ENCODE results near the genes HARS2 and PCDHA11.

DNA sequence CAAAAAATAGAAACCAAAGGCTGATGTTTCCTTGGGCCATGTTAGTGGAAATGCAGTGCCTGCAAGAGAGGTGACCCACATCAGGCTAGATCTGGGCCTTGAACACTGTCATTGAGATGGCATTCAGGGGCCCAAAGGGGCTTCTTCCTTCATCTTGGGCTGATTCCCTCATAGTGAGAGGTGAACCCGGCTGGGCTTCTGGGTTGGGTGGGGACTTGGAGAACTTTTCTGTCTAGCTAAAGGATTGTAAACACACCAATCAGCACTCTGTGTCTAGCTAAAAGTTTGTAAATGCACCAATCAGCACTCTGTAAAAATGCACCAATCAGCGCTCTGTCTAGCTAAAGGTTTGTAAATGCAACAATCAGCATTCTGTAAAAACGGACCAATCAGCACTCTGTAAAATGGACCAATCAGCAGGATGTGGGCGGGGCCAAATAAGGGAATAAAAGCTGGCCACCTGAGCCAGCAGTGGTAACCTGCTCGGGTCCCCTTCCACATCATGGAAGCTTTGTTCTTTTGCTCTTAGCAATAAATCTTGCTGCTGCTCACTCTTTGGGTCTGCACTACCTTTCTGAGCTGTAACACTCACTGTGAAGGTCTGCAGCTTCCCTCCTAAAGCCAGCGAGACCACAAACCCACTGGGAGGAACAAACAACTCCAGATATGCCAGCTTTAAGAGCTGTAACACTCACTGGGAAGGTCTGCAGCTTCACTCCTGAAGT, 20.4 kb upstream of the STING1 start:
- PRO-cap = no peak
- RRBS, 2 experiments = no CpG with 5 or more reads among the region's 6 CpGs

- PRO-cap = no peak
- RRBS, 2 experiments = no CpG with 5 or more reads among the region's 13 CpGs
Measured at GRCh38 chr5:139570273-139570743, 9.2 kb downstream of the UBE2D2 start.

GRCh38 chr5:139633200-139634451, 14.5 kb upstream of the CXXC5 start:
- PRO-cap = no peak
- RRBS, 2 experiments = no CpG with 5 or more reads among the region's 10 CpGs

- PRO-cap = no peak
- RRBS, 2 experiments = 58 to 76% methylated on average over 4 to 6 of the region's 16 CpGs
Measured at GRCh38 chr5:139665500-139666549, 17.7 kb downstream of the CXXC5 start.

GRCh38 chr5:139667619-139668662, 19.8 kb downstream of the CXXC5 start:
- PRO-cap = no peak
- RRBS, 2 experiments = 2% methylated on average over 11 of the region's 53 CpGs

DNA sequence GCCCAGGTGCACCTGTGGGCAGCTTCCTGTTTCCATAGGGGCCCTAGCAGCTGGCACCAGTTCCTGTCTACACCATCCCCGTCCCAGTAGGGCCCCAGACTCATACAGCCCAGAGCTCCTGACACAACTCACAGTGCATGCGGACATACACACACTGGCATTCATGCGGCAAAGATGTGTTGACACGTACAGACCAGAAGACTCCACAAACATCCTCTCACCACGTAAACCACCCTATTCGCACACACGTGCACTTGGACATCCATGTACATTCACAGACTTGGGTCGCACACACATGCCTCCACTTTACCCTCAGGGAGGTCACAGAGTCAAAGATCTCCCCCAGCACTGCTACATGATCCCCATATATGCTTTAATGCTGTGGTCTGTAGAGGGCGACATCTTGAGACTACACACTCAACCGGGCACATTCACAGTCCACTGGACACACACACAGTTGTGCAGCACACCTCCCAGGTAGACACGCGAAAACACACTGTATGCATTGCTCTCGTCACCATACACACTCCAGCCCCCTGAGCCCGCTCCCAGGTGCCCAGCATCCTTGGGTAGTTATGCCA, 22.4 kb downstream of the CXXC5 start:
- PRO-cap = no peak
- RRBS, 2 experiments = no CpG with 5 or more reads among the region's 14 CpGs

GRCh38 chr5:139678555-139679515, 30.7 kb downstream of the CXXC5 start:
- PRO-cap = no peak
- RRBS, 2 experiments = 77% methylated on average over 5 of the region's 19 CpGs; no CpG with 5 or more reads in 1 of the 2 experiments

DNA sequence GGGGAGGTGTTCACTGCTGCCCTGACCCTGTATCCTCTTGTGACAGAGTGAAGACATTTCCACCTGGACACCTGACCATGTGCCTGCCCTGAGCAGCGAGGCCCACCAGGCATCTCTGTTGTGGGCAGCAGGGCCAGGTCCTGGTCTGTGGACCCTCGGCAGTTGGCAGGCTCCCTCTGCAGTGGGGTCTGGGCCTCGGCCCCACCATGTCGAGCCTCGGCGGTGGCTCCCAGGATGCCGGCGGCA, 32.1 kb downstream of the CXXC5 start:
- PRO-cap = no peak
- RRBS, 2 experiments = no CpG with 5 or more reads among the region's 8 CpGs

DNA sequence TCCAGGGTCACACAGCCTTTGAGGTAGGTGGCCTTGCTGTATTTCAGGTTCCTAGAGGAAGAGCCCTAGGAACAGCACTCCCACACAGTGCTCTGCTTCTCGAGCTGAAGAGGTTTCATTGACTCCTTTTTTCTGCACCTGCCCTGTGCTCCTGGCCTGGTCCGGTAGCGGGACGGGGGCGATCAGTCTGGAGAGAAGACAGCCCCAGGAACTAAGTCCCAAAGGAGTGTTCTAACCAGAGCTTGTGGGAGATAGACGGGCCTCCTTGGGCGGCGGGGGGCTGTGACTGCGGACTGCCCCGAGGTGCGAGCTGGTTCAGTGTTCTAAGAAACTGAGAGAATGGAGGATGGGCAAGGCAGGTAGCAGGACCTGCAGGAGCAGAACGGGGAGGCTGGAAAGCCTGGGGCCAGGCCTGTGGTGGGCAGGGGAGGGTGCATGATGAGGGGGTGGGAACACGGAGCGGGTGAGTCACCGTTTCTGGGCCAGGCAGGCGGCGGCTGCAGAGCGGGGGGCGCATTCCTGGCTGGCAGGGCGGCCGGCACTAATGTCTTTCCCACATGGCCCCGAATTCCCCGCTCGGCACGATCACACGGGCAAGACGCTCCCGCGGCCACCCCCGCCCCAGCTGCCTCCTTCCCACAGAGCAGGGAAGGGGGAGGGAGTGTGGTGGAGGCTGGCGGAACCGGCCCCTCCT, 48.5 kb downstream of the CXXC5 start:
- PRO-cap = no peak
- RRBS, 2 experiments = no CpG with 5 or more reads among the region's 32 CpGs

GRCh38 chr5:139787300-139788580, 7.9 kb upstream of the PSD2 start:
- PRO-cap = no peak
- RRBS, 2 experiments = 7% methylated on average over 4 of the region's 76 CpGs; no CpG with 5 or more reads in 1 of the 2 experiments

DNA sequence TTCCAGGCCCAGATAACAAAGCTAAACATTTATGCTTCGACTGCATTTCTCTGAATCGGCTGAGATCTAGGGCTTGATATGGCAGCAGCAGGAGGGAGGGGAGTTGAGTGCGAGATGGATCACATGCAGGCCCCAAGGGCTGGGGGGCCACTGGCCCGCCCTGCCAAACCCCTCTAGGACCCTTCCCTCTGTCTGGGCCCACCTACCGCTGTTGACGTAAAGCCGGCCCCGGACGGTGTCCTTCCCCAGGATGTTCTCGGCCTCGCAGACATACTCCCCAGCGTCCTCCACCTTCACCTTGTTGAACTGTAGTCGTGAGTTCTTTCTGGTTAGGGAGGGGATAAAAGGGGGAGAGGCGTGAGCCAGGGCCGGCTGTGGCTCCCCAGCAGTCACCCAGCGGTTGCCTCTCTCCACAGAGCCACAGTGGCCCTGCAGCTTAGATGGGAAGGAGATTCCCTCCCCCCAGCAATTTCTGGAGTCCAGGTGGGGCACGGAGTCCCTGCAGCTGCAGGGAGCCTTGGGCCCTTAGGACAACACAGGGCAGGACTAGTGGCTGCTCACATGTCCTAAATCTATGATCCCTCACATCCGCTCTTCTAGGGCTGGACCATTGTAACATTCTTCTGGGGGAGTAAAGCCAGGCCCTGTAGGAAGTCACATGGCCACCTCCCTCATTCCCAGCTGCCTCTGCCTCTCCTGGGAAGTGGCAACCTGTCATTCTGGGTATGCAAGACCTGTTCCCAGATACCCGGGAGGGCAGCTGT, 85.2 kb downstream of the PSD2 start:
- PRO-cap = no peak
- RRBS, 2 experiments = 82% methylated on average over 2 of the region's 19 CpGs; no CpG with 5 or more reads in 1 of the 2 experiments

- PRO-cap = no peak
- RRBS, 2 experiments = no CpG with 5 or more reads among the region's 7 CpGs
Measured at GRCh38 chr5:139985535-139986235, 57.4 kb downstream of the NRG2 start.

GRCh38 chr5:140108379-140108899, 5.5 kb upstream of the PURA start:
- PRO-cap = no peak
- RRBS, 2 experiments = no CpG with 5 or more reads among the region's 22 CpGs

GRCh38 chr5:140174412-140174845, 559 bp upstream of the CYSTM1 start:
- PRO-cap = no peak
- RRBS, 2 experiments = no CpG with 5 or more reads among the region's 8 CpGs

DNA sequence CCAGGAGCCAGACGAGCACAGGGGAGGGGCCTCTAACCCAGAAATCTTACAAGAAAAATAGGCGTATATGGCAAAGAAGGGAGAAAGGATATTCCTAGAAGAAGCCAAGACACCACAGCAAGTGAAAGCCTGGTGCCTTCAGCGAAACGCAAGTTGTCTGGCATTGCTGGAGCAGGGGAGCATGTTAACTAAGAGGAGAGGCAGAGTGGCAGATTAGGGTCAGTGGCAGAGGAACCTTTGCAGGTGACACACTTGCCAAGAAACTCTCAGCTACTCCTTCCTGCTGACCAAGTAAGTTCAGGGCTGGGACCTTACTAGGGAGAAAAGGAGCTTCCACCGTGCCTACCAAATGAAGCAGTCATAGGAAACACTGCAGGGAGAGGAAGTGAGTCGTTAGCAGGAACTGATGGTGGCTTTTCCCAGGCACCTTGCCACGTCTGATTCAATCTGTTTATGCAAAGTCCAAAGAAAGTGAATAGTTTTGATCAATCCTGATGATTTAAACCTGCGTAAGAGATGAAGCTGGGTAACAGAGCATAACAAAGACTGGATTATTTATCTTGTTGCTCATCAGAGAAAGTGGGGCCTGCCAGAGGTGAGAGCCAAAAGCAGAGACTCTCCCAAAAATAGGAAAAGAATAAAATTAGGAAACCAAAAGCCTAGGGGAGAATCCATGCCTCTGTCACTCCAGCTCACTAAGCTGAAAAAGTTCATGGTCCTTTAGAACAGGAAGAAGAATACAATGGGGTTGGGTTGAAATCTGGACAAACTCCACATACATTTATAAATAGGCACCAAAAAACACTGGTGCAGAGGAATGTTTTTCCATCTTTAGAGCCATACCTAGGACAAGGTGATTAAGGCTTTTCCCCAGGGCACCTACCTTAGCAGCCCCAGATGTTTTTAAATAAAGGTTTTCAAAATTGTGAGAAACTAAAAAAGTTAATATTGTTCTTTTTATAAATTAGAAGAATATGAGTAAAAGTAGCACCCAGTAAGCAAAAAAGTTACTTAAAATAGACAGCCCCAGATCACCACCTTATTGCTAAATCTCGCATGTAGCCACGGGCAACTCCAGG, 9.3 kb upstream of the PFDN1 start:
- PRO-cap = no peak
- RRBS, 2 experiments = no CpG with 5 or more reads among the region's 10 CpGs

DNA sequence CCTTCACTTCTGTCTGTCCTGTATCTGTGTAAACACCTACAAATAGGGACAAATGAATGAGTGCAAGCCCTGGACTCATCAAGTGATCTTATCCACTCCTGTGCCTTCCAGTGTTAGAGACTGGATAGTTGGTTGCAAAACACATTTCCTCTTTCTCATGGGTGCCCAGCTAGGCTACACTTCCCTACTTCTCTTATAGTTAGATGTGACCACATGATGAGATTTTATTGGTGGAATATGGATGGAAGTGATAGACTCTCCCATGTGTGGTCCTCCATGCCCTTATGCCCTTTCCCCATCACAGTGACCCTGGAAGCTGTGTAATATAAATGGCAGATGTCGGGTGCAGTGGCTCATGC, 17.0 kb upstream of the PFDN1 start:
- PRO-cap = no peak
- RRBS, 2 experiments = no CpG with 5 or more reads among the region's 1 CpG

- PRO-cap = no peak
- RRBS, 2 experiments = no CpG with 5 or more reads among the region's 6 CpGs
Measured at GRCh38 chr5:140556384-140556924, 819 bp downstream of the SRA1 start.

DNA sequence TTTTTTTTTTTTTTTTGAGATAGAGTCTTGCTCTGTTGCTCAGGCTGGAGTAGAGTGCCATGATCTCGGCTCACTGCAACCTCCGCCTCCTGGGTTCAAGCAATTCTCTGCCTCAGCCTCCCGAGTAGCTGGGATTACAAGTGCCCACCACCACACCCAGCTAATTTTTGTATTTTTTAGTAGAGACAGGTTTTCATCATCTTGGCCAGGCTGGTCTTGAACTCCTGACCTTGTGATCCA, 737 bp upstream of the CD14 start:
- PRO-cap = no peak
- RRBS, 2 experiments = no CpG with 5 or more reads among the region's 3 CpGs

DNA sequence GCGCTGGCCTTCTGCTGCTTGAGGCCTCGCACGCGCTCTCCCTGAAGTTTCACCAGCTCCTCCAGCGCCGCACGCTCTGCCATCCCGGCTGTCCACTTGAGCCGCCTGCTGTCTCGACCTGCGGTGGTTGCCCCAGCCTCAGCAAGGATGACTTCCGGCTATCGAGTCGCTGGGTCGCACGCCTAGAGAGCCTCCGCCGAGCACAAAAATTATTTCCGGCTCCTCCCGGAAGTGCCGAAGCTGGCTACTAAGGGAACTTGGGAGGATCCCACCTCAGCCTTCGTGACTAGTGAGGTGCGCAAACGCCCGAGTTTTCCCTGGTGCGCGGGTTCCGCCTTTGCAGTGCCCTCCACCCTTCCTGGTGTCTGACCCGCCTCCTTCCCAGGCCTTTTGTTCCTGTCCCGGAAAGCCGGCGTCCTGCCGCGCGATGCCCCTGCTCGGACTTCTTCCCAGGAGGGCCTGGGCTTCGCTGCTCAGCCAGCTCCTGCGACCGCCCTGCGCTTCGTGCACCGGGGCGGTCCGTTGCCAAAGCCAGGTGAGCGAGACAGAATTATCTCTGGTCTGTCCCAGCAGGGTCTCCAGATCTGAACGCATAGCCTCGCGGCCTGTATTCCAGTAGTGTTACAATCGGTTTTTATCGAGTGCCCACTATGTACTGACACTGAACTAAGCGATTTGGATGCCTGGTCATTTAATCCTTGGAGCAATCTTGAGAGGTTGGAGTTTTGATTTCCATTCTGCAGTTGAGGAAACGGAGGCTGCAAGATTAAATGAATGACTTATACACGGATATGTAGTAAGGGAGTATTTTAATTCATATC, at the start of gene HARS2:
Gene HARS2, plus strand, starts transcription at position 234 of the 821 bp plus-strand sequence.
- PRO-cap = bidirectional peak, plus-strand start at position 276 of the sequence, minus-strand start at position 98 of the sequence
- RRBS, 2 experiments = 2% methylated on average over 12 to 23 of the region's 53 CpGs

DNA sequence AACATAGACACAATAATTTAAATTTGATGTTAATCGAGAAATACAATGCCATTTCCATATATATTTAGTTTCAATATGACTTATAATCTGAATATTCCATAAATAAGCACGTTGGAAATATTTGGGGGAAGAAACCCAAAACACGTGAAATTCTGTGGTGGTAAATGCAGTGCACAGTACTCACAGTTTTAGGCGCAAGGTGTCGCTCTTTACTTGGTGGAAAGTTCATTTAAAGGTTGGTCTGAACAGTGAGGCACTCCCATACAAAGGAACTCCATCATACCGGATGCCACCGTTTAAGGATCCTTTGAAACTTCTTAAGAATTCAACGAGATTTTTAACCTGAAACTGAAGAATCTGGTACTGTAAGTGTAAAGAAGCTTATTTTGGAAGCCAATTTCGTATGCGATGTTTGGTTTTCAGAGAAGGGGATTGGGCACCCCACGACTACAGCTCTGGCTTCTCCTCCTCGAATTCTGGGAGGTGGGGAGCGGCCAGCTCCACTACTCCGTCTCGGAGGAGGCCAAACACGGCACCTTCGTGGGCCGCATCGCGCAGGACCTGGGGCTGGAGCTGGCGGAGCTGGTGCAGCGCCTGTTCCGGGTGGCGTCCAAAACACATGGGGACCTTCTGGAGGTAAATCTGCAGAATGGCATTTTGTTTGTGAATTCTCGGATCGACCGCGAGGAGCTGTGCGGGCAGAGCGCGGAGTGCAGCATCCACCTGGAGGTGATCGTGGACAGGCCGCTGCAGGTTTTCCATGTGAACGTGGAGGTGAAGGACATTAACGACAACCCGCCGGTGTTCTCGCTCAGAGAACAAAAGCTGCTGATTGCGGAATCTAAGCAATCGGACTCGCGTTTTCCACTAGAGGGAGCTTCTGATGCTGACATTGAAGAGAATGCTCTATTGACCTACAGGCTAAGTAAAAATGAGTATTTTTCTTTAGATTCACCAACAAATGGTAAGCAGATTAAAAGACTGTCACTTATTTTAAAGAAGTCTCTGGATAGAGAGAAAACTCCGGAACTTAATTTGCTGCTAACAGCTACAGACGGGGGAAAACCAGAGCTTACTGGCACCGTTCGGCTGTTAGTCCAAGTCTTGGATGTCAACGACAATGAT, at the start of gene PCDHA11:
Gene PCDHA11, plus strand, starts transcription at position 262 of the 1,125 bp plus-strand sequence.
- PRO-cap = no peak
- RRBS, 2 experiments = no CpG with 5 or more reads among the region's 47 CpGs

Measured in astrocyte (in vitro differentiated cells and primary cell).